Ishikawa (cell line): ENCODE measurements around a stretch of chr1.

GRCh38 chr1:9557666-9558499 lies 18.6 kb downstream of the SLC25A33 start:
- RRBS = no CpG with 5 or more reads among the region's 13 CpGs

- RRBS = 2% methylated on average over 10 of the region's 30 CpGs
Observed at GRCh38 chr1:9589360-9589939, 739 bp downstream of the TMEM201 start.

GRCh38 chr1:9629007-9630275 lies 22.1 kb upstream of the PIK3CD start:
- RRBS = 79% methylated on average over 7 of the region's 42 CpGs

GRCh38 chr1:9787736-9788302 lies 35.9 kb downstream of the CLSTN1 start:
- RRBS = no CpG with 5 or more reads among the region's 12 CpGs

DNA sequence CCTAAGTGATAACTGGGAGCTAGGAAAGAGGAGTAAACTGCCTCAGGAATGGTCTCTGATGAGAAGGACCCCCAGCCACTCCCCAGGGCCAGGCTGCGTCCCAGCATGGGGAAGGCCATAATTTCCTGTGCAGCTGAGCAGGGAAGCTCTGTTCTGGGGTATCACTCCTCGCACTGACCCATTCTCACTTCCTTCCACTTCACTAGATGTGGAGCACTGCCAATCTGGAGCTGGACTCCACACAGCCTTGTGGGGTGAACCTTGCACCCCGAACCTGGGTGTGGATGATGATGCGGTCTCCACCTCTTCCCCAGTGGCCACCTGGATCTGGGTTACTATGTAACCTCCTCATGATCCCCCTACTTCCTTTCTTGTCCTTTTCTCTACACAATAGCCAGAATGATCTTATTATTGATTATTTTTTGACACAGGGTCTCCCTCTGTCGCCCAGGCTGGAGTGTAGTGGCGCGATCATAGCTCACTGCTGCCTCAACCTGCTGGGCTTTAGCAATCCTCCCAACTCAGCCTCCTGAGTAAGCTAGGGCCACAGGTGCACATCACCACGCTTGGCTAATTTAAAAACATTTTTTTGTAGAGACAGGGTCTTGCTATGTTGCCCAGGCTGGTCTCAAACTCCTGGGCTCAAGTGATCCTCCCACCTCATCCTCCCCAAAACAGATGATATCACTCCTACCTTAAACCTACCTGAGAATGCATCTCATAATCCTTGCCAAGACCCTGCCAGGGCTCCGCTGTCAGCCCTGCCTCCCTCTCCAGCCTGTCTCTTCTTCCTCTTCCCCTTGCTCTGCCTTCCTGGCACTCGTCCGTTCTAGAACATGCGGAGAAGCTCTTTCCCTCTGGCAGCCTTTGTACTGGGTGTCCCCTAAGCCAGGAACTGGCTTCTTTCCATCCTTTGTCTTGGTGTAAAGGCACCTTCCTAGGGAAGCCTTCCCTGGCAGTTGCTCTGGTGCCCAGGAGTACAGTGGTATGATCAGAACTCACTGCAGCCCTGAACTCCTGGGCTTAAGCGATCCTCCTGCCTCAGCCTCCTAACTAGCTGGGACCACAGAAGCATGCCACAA lies 36.4 kb downstream of the CTNNBIP1 start:
- RRBS = no CpG with 5 or more reads among the region's 13 CpGs

DNA sequence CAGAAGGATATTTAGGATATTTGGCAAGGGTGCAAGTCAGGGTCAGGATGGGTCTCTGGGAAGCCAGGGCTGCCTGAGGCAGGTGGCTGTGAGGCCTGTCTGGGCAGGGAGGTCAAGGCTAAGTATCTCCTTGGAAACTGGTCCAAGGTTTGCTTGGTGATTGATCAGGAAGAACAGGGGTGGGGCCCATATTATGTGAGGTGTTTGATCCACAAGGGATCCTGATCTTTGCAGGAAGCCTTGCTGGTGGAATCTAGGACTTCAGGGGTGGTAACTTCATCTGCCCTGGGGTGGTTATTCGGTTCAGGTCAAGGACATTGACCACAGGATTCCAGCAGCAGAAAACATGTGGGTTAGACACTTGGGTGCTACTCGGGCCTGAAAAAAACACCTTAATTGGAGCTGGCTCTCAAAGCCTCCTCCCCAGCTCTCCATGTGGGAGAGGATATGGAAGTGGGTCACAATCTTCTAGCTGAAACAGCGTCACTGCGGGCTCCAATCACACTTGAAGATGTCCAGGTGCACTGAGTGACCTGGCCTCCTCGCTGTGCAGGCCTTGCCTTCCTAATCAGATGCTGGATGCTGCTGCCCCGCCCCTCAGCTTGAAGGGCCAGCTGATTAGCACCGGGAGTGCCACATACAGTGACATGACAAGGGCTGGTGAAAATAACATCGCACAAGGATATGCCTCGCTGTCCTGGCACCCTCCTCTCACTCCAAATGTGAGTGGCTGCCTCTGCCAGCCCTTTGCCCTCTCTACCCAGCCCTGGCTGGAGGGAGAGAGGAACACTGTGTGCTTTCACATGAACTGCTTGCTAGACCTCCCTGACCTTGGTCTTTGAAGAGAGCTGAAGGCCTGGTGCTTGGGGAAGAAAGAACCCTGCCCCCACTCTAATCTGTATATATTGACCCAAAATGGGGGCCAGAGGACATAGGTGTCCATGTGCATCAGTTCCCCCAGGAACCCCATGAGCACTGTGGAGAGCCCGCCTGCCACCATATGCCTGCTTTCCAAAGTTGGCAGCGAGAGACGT lies 8.5 kb downstream of the CTNNBIP1 start:
- RRBS = no CpG with 5 or more reads among the region's 12 CpGs

DNA sequence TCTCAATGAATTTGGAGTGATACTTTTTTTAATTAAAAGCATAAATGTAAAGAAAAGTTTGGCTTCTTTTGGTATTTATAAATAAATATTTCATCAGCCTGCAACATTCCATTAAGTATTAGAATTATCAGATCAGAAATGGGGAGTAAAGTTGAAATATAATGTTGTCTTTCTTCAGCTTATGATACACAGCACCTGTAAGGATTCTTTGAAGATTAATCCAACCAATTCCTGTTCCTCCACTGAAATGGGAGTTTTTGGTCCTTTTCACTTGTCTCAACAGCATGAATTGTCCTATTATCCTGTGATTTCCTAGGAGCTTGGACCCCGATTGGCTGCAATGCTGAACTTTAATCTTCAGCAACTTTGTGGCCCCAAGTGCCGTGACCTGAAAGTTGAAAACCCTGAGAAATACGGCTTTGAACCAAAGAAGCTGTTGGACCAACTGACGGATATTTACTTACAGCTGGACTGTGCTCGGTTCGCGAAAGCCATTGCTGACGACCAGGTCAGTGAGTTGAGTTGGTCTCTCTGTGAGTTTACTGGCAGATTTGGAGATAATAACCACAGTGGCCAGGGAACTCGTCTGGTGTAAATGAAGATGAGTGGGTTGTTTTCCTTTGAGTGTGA lies 39.4 kb upstream of the KIF1B start:
- RRBS = no CpG with 5 or more reads among the region's 9 CpGs

DNA sequence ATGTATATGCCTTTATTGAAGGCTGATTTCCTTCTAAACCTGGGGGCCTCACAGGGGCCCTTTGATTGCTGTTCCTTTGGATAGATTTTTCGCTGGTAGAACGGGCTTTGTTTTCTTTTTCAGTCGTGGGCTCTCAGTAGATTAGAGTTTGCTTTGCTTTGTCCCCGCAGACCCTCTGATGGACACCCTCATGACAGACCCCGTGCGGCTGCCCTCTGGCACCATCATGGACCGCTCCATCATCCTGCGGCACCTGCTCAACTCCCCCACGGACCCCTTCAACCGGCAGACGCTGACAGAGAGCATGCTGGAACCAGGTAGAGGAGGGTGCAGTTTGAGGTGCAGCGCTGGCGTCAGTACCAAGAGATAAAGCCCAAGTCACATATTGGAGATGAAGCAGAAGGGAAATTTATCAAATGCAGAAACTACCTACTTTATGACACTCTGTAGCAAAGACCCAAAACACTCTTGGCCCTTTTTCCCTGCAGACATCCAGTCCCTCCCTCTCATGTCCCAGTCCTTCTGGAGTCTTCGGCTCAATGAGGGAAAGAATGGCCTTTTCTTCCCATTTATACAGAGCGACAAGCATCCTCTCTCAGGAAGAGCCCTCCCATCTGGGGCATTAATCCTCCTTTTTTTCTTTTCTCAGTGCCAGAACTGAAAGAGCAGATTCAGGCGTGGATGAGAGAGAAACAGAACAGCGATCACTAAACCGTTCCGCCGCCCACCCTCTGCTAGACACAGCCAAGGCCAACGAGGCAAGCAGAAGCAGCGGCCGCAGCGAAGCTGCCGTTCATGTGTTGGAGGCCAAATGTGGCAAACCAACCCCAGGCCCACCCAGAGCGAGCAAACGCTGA lies 30.9 kb upstream of the KIF1B start:
- RRBS = no CpG with 5 or more reads among the region's 27 CpGs

DNA sequence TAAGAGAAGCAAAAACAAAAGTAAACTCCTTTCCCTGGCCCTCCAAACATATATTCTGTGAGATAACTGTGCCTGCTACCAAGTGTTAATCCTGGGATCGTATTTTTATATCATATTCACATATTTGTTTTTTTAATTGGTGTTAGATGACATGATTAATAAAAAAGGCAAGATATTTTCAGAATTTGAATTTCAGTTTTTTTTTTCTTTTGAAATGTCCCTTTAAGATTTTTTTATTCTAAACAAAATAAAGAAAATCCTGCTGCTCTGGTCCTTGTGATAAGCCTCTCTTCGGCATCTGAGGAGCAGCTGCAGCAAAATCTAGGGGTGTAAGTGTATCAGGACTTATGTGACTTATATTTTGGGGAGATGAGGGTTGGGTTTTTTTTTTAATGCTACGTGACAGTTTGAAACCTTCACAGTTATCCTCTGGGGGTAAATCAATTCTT lies 29.9 kb upstream of the KIF1B start:
- RRBS = no CpG with 5 or more reads among the region's 3 CpGs

GRCh38 chr1:10361440-10362103 lies 37.3 kb upstream of the PGD start:
- RRBS = no CpG with 5 or more reads among the region's 13 CpGs

DNA sequence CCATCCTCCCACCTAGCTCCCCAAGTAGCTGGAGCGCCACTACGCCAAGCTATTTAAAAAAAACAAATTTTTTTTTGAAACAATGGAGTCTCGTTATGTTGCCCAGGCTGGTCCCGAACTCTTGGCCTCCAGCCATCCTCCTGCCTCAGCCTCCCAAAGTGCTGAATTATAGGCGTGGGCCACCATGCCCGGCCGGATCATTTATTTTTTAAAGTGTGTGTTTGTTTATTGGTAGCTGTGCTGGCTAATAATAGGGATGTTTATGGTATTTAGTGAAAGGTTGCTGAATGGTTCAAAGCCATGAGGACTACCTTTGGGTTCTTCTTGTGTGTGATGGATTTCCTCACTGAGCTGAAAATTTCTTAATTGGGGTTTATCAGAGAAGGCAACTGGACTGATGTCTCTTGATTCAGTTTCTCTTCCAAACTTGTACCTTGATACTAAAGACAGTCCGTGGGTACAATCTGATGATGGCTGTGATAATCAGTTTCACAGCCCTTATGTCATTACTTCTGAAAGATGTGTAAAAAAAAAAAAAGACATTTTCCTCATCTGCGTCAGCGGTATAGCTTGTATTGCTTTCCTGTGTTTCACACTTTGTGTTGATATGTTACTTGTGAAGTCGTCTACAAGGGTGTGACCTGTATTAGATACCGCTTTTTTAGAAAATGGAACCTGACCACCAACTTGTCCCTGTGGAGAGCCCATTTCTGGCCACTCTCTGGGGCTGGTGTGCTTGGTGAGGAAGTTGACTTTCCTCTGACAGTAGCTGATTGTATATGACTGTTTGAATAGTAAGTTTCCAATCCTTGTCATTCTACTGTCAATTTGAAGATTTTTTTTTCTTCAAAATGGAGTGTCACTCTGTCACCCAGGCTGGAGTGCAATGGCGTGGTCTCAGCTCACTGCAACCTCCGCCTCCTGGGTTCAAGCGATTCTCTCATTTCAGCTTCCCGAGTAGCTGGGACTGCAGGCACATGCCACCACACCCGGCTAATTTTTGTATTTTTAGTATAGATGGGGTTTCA lies 50.4 kb downstream of the PEX14 start:
- RRBS = no CpG with 5 or more reads among the region's 17 CpGs

DNA sequence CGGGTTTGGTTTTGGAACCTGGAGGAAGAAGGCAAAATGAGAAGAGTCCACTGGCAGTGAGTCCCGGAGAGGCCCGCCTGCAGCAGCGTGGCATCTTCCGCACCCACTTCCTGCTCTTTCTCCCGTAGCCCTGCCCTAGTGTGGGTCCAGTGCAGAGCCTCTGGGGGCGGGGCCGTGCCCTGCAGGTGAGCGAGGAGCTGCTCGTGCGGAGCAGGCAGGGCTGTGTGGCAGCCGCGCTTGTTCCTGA lies 66.5 kb downstream of the PEX14 start:
- RRBS = no CpG with 5 or more reads among the region's 13 CpGs

GRCh38 chr1:10556040-10556815 lies 81.5 kb downstream of the PEX14 start:
- RRBS = no CpG with 5 or more reads among the region's 18 CpGs

DNA sequence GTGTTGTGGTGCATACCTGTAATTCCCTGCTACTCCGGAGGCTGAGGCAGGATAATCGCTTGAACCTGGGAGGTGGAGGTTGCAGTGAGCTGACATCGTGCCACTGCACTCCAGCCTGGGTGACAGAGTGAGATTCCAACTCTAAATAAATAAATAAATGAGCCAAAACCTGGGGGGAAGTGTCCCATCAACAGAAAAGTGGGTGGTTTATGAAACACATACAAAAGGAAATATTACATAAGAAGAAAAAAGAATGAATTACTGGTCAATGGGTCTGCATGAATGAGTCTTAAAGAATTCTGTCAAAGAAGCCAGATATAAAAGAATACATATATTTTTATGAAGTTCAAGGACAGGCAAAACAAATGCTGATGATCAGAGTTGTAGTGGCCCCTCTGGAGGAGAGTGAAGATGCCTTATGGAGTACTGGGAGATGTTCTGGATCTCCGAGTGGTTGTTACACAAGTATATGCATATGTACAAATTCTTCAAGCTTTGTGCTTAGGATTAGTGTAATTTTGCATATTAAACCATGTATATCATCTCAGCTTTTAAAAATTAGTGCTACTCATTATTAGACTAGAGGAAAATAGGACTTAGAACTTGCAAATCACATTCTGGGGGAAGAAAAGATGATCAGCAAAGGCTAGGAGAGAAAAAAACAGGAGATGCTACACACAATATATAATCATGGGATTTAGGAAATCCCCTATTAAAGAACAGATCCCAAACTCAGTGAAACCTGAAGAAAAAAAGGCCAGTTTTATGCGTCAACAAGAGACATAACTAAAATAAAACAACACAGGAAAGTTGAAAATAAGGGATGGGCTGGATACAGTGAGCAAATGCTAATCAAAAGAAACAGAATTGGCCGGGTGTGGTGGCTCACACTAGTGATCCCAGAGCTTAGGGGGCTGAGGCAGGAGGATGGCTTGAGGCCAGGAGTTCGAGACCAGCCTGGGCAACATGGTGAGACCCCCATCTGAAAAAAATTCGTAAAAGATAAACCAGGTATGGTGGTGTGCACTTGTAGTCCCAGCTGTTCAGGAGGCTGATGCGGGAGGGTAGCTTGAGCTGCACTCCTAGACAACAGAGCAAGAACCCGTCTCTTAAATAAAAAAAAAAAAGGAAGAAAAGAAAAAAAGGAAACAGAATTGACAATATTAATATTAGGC lies 99.6 kb downstream of the PEX14 start:
- RRBS = no CpG with 5 or more reads among the region's 10 CpGs

DNA sequence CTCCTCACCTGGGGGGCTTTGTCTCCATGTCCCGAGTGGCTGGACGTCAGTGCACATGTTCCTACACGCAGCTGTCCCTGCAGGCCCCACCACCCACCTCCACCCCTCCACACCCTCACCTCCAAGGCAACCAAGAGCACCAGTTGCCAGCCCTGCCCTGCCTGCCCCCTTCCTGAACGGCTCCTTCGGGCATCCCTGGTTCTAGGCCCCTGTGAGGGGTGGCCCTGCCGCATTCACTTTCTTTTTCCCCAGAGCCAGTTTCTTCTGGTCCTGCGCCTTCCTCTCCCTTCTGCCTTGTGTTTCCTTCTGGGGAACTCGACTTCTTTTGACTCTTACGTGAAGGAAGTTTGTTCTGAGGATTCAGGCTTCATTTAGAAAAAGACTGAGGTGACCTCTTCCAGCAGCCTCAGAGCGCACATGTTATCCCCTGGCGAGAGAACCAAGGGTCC lies 147.3 kb downstream of the PEX14 start:
- RRBS = no CpG with 5 or more reads among the region's 11 CpGs

- RRBS = no CpG with 5 or more reads among the region's 25 CpGs
Observed at GRCh38 chr1:10634323-10635124, 159.8 kb downstream of the PEX14 start.

DNA sequence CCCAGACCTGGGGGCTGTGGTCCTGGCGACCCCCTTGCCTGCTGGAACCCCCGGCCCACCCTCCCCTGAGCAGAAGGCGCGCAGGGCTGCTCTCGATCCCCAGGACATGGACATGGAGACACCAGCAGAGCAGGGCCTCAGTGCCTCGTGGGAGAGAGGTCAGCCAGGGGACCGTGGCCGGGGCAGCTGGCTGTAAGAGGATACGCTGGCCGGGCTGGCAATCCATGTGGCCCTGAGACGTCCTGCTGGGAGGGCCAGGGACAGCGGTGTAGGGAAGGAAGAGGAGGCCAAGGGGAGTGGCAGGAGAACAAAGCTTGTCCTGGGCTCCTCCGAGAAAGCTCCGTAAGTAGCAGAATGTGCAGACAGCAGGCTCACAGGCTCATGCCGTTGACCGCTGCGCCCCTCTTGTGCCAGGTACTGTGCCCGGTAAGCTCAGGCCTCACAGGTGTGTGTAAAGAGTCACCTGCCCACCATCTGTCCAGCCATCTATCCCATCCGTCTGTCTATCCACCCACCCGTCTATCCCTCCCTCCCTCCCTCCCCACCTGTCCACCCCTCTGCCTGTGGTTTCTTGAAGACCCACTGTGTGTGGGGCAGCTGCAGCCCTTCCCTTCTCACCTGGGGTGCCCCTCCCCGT lies 132.0 kb downstream of the CASZ1 start:
- RRBS = 32% methylated on average over 7 of the region's 21 CpGs

DNA sequence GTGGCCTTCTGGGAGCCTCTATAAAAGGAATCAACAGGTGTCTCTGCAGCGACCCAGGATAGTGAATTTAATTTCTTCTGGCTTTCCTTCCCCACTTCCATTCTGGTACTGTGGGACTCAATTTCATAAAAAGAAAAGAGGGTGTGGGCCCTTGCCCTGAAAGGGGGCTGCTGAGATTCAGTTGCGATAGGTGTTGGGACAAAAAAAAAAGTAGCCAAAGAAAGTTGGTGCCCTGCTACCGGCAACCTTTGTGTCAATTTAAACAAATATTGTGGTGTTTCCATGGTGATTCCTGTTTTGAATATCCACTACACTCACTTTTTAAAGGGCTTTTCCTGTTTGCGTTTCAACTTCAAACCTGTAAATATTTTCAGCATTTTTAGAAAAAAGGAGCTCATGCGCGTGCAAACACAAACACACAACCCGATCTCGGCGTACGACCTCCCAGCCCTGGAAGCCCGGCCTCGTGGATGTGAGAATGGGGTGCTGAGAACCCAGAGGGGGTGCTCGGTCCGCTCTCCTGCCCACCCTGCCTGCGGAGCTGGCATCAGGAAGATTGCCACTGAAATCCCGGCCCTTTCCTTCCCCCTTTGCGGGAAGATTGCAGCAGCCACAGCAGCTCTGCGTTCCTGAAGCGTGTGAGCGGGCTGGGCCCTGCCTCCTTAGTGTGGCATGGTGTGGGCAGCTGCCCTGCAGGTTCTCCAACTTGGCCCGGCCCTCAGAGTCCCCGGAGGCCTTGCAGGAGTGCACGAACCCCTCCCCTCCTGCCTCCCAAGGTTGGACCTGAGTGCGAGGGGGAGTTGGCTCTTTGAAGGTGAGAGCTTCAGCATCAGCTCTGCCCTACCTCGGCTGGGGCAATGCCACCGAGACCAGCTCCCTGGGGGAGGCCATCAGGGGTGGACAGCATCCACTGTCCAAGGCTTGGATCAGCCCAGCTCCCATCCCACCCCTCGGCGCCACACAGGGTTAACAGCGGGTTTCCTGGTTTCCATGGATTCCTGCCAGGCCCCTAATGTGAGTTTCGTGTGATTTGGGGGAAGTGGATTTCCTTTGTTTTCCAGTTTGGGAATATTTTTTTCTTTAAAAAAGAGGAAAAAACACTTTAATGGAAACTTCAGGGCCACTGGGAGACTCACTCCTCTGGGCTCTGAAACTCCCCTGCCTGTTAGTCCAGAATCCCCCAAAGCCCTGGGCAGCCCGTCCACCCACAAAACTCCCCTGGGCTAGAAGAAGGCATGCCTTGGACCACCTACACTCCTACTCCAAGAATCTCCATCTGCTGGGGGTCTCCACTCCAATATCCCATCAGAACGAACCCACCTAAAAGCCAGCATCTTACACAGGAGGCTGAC lies 34.6 kb downstream of the CASZ1 start:
- RRBS = 69% methylated on average over 3 of the region's 32 CpGs

- RRBS = 2% methylated on average over 6 of the region's 40 CpGs
Observed at GRCh38 chr1:10778480-10779703, 17.6 kb downstream of the CASZ1 start.

GRCh38 chr1:10856057-10856413 lies 59.6 kb upstream of the CASZ1 start:
- RRBS = no CpG with 5 or more reads among the region's 9 CpGs